Measurements from ENCODE around the genes HAO2, HSD3B2, HSD3B1, FAM72C and NBPF15.

GRCh38 chr1:119368638-119368915 is at the start of gene HAO2:
Gene HAO2 (plus strand): TSS chr1:119368785.
- PRO-cap, result no peak

GRCh38 chr1:119414825-119415681 is at the start of gene HSD3B2:
Gene HSD3B2 (plus strand): TSS chr1:119415150.
- PRO-cap, result no peak

- PRO-cap, result no peak
Measured at GRCh38 chr1:119507014-119507468, at the start of gene HSD3B1. Gene HSD3B1 (plus strand): TSS chr1:119507210.

DNA sequence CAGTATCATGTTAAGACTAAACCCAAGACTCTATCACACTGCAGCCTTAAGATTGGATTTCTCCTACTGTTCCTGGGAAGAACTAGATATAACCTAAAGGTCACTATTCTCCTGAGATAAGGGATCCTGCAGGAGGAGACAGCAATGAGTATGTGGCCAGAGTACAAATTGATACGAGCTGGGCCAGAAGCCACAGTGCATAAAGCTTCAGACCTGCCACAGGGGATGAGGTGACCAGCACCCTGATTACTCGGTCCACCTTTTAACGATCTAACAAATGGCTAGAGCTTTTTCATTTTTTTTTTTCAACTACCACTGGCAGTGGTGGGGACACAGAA is 31.0 kb downstream of the HSD3B1 start:
- PRO-cap, result no peak

- PRO-cap, result no peak
Measured at GRCh38 chr1:119917482-119918036, 21.2 kb upstream of the ADAM30 start.

DNA sequence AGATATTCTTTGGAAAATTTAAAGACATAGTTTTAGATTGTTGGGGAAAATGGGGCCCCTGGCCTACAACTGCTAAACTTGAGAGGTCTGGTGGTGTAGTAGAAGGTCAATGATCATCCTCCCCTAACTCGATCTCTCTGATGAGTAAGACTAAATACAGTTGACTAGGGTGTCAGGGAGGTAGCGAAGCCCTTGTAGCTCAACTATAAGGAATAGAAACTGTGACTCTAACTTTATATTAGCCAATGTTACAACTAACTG is 80.9 kb downstream of the NOTCH2 start:
- PRO-cap, result no peak

DNA sequence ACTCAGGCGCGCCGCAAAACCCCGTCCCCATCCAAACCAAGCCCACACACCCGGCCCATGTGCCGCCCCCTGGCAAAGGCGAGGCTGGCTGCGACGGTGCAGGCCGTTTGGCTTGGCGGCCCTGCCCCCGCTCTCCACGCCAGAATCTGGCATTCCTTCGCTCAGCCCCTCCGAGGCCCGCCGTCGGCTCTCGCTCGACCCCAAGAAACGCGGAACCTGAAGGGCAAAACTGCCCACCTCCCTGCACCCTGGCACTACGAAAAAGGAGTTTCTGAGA is 736 bp downstream of the NOTCH2 start:
- PRO-cap, result no peak

DNA sequence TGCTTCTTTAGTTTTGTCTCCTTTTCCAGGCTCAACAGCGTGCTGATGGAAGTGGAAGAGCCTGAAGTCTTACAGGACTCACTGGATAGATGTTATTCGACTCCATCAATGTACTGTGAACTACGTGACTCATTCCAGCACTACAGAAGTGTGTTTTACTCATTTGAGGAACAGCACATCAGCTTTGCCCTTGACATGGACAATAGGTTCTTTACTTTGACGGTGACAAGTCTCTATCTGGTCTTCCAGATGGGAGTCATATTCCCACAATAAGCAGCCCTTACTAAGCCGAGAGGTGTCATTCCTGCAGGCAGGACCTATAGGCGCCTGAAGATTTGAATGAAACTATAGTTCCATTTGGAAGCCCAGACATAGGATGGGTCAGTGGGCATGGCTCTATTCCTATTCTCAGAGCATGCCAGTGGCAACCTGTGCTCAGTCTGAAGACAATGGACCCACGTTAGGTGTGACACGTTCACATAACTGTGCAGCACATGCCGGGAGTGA is 51.2 kb downstream of the NBPF8 start:
- PRO-cap, result no peak

- PRO-cap, result no peak
Measured at GRCh38 chr1:121516333-121516917, 331.6 kb downstream of the SRGAP2C start.

DNA sequence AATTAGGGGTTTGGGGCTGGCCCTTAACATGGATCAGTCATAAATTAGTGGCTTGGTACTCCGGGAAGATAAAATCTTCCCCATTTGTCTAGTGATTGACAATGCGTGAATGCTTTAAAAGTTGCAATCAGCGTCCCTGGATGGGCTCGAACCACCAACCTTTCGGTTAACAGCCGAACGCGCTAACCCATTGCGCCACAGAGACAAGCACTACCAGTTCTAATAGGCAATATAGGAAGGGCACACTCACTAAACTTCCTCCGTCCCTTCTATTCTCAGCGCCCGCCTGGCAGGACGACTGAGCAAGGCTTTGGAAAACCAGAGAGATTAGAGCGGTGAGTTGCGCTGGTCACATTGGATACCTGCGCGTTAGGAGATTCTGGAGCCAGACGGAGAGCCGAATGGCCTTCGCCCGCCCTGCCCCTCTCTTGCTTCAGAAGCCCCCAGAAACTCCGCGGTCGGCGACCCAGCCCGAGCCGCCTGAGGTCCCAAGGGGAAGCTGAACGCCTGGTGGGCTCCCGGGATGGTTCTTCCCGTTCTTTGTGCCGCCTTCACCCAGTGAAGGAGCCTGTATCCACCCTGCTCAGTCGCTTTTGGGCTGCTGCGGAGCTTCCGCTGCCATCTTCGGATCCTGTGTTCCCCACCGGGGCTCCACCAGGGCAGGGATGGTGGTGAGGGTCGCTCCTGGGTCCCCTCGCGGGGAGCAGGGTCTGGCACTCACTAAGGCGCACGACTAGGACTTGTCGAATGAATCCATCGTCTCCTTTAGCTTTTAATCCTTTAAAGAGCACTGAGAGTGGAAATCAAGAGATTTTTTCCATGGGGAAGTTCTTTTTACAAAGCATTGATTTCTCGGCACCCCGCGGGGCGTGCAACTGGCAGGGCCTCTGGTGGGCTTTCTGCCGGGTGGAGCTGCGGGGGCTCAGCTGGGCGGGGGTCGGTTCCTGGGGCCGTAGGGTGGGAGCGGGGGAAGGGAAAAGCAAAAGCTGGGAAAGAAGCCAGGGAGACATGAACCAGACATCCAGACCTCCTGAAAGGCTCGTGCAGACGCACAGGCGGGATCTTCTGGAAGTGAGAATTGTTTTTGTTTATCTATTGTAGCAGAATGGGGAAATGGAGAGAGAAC is 169.6 kb downstream of the H3-7 start:
- PRO-cap, result no peak

DNA sequence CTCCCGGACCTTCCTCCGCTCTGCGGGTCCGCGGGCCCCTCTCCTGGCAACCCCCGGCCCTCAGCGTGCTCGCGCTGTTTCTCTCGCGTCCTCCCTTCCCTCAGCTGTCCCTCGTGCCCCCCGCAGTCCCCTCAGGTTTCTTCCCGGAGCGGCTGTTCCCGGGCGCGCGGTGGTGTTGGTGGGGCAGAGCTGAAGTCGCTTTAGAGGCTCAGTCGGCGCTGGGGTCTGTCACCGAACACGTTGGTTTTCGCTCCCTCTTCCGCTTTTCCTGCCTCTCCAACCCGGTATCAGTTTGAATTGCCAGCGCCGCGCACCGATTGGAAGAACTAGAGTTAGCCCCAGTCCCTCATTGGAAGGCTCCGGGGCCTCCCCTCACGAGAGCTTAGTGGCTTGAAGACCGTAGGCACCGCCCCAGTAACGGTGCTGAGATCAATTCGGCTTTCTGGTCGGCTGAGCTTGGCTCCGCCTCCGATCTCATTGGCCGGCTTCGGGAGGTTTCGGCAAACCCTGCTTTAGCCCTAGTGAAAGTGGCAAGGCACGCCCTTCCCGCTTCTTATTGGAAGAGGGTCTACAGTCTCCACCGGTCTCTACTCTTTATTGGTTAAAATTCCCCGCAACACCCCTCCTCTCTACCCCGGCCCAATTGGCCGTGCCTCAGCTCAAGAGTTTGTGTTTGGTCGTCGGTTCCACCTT is at the start of gene FAM72C:
Gene FAM72C, minus strand, starts transcription at position 270 of the 693 bp plus-strand sequence.
- PRO-cap, result no peak

DNA sequence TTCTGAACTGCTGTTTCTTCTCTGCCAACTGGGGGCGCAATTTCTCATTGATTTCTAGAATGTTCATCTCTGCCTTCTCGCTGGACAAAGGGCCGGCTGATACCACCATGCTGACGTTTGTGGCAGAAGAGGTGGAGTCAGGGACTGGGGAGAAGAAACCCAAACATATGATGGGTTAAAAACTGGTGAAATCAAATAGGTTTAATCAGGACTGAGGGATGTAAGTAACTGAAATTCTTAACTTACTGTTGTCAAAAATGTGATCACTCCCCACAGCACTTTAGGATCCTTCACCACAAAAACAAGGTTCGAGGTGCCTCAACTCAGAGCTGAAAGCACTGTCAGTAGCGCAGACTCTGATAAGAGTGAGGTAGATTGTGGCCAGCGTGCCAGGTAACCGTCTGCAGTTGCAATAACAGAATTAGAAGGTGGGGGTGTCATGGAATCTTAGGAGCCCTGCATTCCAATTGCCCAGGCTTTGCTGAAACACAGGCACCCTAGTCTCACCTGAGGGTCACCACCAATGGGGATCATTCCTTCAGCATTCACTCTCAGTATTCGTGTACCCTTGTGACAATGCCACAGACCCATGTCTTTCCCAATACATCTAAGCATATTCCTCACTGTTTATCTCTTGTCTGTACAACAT is 21.4 kb downstream of the NBPF15 start:
- PRO-cap, result no peak

- PRO-cap, result unidirectional peak, minus-strand start at chr1:144461593
Measured at GRCh38 chr1:144460974-144461969, at the start of gene NBPF15. Gene NBPF15 (minus strand): TSS chr1:144461669.

GRCh38 chr1:144551176-144552063 is 41.3 kb upstream of the PPIAL4F start:
- PRO-cap, result bidirectional peak, plus-strand start at chr1:144552221, minus-strand start at chr1:144551924

- PRO-cap, result no peak
Measured at GRCh38 chr1:145711061-145712006, 4.2 kb upstream of the PDZK1 start.

GRCh38 chr1:145782387-145782880 is 41.5 kb downstream of the RNF115 start:
- PRO-cap, result no peak

- PRO-cap, result no peak
Measured at GRCh38 chr1:145962377-145963609, 1.6 kb downstream of the ANKRD34A start.

GRCh38 chr1:145977215-145978052 is 12.9 kb downstream of the POLR3GL start:
- PRO-cap, result no peak

DNA sequence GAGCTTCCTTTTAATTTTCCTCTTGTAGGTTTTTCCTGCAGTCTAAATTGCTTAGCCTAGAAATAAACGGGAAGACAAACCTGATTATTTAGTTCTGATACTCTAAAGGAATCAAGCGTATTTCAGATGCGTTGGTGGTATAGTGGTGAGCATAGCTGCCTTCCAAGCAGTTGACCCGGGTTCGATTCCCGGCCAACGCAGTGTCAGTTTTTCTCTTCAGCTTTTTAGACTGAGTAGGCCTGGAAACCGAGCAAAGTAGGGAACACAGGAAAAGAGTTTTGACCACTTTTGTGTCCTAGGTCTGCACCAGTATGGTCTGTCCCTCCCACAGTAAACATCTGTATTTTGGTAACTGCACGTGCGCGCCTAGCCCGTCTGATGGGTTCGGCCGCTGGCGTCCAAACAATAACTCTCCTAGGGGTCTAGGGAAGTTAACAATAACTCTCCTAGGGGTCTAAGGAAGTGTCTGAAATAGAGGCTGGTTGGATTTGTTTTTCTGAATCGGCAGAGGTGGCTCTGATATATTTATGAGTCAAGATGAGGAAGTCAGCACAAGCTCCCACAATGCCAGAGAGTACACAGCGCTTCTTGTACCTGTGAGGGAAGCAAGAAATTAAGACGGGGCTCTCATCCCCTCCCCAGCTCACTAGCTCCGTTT is 15.5 kb upstream of the HJV start:
- PRO-cap, result no peak

DNA sequence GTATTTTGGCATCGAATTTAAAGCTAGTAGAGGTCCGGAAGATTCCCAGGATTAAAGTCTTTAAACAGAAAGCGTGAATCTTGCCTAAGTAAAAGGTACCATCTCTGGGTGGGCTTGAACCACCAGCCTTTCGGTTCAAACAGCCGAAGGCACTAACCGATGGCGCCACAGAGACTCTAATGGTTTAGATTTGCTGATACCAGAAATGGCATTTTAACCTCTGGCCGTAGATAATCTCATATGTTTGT is 27.5 kb upstream of the HJV start:
- PRO-cap, result unidirectional peak, minus-strand start at position 172 of the sequence

All from ReNcell CX (cell line).